Gastroesophageal sphincter (tissue), 4 donors: ENCODE measurements around the gene CAND2.

DNA sequence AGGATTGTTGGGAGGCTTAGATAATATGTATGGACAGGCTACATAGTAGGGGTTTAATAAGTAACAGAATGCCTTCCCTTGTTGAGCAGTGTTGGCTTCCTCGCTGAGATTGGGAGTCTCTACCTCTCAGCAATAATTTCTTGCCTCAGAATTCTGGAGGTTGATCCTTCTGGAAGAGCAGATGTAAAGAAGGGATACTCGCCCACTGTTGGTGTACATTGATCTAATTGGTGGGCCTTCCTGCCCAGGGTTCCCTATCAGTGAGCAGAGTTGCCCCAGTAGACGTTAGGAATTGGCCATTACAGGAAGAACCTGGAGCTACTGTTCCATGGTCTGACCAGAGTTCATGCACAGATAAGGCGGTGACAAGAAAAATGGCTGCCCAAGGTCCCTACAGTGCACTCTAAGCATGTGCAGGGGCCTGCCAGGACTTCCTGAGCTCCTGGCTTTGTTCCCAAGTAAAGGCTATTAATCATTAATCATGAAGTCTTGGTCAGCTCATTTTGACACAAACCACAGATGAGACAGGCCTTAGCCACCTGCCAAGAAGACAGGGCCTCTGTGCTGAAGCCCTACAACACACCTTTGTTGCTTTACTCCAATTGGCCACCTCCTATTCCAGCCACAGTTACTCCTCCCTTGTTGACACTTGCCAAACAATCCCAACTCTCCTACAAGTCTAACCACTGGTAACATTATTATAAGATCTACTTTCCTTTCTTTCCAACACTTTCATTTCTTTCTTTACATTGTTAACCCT is 4.9 kb upstream of the IL17RE start:
- PRO-cap, result no peak
- RAMPAGE, long total RNA, 4 experiments, result no peak in any of the 4 experiments

DNA sequence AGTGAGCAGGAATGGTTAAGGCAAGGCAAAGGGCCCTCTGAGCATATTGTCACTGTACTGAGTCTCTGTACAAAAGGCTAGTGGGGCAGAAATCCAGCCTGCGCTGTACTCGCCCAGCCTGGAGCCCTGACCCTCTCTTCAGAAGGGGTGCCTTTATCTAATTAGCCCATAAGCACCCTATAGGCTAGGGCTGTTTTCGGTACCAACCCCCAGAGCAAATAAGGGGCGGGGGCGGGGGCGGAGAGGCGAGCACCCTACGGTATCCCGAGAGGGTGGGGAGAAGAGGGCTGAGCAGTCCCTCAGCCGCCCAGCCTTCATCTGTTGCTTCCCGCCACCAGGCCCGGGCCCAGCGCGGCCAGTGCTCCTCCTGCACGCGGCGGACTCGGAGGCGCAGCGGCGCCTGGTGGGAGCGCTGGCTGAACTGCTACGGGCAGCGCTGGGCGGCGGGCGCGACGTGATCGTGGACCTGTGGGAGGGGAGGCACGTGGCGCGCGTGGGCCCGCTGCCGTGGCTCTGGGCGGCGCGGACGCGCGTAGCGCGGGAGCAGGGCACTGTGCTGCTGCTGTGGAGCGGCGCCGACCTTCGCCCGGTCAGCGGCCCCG is 1.9 kb upstream of the IL17RC start:
- PRO-cap, result bidirectional peak, plus-strand start at position 518 of the sequence, minus-strand start at position 320 of the sequence
- RAMPAGE, long total RNA, 4 experiments, result no peak in any of the 4 experiments

DNA sequence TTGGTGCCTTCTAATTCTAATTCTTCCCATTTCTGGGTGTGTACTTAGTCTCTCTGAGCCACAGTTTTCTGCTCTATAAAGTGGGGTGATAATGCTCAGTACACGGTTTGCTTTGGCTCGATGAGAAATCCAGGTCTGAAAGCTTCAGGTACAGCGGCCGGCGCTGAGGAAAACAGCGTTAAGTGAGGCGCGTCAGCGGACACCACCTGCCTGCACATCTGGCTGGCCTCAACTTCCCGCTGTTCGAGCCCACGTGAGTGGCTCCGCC is 287 bp upstream of the TATDN2 start:
- PRO-cap, result bidirectional peak, plus-strand start outside the sequence, minus-strand start at position 220 of the sequence
- RAMPAGE, long total RNA, 4 experiments, result no peak in any of the 4 experiments

GRCh38 chr3:10469406-10470150 is 35.8 kb downstream of the ATP2B2 start:
- PRO-cap, result no peak
- RAMPAGE, long total RNA, 4 experiments, result no peak in any of the 4 experiments

GRCh38 chr3:11060667-11061164 is 68.2 kb downstream of the SLC6A1 start:
- PRO-cap, result no peak
- RAMPAGE, long total RNA, 4 experiments, result no peak in any of the 4 experiments

DNA sequence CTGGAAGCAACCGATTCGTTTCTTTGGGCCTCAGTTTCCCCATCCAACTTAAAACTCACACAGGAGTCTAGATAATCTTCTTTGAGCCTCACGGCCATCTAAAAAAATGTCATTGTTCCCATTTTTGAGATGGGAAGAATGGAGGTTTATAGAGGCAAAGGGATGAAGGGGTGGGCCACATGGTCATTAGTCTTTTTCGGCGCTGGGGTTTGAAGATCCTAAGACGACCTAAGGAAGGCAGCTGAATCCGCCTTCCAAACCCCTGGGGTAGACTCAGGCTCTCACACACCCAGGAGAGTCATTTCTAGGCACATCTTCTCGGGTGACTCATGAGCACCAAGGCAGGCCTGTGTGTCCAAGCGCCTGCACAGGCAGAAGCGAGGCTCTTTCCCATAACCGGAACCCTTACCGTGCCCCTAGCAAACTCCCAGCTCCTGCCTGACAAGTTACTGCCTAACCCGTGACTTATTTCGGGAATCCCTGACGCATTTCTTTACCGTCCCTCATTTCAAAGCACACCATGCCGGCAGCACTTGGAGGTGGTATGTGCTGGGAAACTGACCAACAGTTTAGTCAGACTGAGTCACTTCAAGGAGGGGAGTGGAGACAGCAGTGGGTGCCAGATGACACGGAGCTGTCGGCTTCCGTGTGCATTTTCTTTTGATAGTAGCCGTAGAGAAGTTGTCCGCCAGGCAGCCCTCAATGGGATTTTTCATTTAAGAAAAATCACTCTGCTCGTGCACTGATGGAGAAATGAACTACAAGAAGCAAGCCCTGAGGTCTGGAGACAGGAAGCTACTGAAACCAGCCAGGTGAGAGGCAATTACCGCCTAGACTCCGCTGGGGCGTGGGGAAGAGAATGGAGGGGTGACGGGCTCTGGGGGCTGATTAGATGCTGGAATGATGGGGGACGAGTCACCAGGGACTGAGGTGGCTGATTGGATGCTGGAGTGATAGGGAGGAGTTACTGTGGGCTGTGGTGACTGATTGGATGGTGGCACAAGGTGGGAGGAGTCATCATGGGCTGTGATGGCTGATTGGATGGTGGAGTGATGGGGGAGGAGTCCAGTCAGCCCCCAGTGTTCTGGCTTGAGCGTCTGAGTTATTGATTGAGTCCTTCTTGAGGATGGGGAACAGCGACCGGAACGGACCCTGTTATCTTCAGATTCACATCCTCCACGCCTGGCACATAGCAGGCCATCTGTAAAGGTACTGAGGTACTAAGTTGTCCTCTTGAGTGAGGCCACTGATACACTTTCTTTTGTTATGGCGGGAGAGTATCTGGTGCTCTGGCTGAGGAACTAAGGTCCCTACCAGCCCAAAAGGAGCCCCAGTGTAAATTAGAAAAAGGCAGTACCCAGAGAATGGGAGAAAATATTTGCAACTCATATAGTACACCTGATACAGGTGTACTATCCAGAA is 17.2 kb upstream of the HRH1 start:
- PRO-cap, result bidirectional peak, plus-strand start at position 492 of the sequence, minus-strand start at position 440 of the sequence
- RAMPAGE, long total RNA, 4 experiments, result start-site peak on the plus strand in 1 of 4 experiments, centred at position 650 of the sequence, 5 reads per replicate

DNA sequence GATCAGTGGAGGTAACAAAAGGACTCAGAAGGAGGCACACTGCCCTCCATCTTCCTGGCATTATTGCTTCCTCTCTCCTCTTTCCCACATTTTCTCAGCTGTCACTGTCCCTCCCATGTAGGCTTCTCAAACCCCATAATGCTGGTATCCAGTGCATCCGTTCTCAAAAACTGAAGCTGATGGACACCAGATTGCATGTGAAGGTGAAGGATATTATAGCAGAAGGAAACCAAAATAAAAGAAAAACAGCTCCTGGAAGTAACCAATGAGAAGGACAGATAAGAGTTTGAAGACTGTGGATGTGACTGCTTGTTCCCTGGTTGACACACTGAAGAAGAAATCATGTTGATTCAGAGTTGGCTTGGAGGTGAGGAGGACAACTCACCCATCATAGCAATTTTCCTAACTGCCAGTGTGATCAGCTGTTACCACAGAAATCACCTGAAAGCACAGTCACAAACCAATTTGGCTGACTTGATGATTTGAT is 9.9 kb downstream of the ATG7 start:
- PRO-cap, result no peak
- RAMPAGE, long total RNA, 4 experiments, result no peak in any of the 4 experiments

- PRO-cap, result unidirectional peak, minus-strand start at chr3:11482161
- RAMPAGE, long total RNA, 4 experiments, result no peak in any of the 4 experiments
Observed at GRCh38 chr3:11481956-11482367, 161.8 kb downstream of the VGLL4 start.

DNA sequence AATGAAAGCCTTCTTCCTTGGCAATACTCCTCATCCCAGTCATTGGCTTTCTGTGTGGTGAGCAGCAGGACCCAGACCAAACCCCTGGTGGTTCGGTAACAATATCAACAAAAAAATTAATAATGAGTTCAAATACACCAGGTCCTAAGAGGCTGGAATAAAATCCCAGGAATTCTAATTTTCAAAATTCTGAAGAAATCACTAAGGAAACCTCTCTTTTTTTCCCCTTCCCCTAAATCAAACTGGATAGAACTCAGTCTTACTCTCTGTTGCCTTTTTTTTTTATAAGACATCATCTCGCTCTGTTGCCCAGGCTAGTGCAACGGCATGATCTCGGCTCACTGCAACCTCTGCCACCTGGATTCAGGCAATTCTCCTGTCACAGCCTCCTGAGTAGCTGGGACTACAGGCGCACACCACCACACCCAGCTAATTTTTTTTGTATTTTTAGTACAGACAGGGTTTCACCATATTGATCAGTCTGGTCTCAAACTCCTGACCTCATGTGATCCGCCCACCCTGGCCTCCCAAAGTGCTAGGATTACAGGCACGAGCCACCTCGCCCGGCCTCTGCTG is 45.9 kb downstream of the VGLL4 start:
- PRO-cap, result no peak
- RAMPAGE, long total RNA, 4 experiments, result no peak in any of the 4 experiments

DNA sequence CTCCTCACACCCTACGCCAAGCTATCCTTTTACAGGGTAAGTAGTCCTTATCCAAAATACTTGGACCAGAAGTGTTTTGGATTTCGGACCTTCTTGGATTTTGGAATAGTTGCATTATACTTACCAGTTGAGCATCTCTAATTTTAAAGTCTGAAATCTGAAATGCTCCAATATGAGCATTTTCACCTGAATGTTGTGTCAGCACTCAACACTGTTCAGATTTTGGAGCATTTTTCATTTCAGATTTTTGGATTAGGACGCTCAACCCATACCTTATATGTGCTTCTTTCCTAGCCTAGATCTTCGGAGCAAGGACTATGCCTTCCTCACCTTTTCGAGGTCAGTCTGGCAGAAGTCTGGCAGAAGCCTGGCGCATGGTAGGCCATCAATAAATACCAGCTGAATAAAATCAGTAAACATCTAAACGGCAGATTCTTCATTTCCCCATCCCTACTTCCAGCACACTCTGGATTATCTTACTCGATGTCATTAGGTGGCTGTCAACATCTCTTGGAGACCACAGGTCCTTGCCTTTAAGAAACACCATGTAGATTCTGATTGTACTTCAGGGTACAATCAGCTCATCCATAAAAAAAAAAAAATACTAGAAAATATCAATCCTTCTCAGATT is 3.8 kb upstream of the VGLL4 start:
- PRO-cap, result no peak
- RAMPAGE, long total RNA, 4 experiments, result no peak in any of the 4 experiments

- PRO-cap, result no peak
- RAMPAGE, long total RNA, 4 experiments, result no peak in any of the 4 experiments
Observed at GRCh38 chr3:12004694-12005085, 502 bp downstream of the SYN2 start.

DNA sequence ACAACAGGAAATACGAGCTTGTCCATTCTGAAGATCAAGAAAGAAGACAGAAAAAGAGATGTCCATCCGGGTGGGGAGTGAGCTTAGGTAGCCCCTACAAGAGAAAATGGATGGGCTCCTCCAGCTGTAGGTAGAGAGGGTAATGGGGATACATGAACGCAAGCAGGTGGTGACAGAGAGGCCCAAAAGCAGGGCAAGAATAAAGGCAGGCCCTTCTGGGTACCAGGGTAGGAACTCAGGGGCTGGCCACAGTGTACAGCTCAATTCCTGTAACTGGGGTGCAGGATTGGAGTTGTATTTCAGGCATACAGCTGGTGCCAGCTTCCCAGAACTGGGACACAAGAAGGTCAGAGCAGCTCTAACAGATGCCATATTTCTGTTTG is 15.8 kb downstream of the TIMP4 start:
- PRO-cap, result no peak
- RAMPAGE, long total RNA, 4 experiments, result no peak in any of the 4 experiments

GRCh38 chr3:12159177-12159695 is 524 bp upstream of the TIMP4 start:
- PRO-cap, result bidirectional peak, plus-strand start at chr3:12159571, minus-strand start at chr3:12159365
- RAMPAGE, long total RNA, 4 experiments, result no peak in any of the 4 experiments

DNA sequence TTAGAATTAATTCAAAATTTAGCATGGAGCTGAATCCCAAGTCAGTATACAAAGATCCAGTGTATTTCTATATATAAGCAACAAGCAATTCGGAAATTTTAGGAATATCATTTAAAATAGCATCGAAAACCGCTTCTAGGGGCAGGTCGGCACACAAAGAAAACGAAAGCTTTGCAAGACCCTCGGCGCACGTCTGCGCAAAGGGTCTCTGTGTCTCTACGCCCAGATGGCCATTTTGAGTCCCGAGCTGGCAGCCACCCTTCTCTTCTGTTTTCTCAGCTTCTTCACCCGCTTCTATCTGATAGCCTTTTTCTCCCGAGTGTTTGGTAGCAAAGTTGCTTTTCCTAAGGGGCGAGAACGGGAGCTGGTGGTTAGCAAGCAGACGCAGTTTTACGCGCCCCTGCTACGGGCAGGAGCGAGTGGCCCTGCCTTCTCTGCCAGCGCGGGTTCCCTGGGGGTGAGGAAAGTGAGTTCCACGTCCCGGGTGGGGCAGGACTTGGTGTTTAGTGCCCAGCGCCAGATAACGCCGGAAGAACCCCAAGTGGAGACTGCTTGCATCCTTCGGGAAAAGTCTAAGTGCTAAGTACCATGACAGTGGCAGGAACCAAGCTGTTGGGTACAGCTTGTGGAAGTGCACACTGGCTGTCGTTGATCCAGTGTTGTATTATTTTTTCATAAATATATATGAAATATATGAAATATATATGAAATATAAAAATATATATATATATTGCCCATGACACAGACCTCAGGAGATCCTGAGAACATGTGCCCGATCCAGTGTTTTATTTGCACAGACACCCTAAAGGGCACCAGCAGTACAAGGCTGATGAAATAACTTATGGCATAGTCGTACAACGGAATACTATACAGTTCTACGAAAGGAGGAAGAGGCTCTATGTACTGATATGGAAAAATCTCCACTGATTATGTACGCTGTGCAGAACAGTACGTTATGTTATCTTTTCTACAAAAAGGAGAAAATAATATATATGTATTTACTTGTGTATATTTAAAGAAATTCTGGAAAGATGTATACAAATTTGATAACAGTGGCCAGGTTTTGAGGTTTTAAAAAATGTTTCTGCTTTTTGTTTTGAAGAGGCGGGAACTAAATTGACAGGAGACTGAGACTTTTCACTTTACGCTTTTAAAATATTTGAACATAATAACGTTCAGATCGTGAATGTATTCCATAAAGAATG is 2.7 kb upstream of the MKRN2 start:
- PRO-cap, result no peak
- RAMPAGE, long total RNA, 4 experiments, result no peak in any of the 4 experiments

DNA sequence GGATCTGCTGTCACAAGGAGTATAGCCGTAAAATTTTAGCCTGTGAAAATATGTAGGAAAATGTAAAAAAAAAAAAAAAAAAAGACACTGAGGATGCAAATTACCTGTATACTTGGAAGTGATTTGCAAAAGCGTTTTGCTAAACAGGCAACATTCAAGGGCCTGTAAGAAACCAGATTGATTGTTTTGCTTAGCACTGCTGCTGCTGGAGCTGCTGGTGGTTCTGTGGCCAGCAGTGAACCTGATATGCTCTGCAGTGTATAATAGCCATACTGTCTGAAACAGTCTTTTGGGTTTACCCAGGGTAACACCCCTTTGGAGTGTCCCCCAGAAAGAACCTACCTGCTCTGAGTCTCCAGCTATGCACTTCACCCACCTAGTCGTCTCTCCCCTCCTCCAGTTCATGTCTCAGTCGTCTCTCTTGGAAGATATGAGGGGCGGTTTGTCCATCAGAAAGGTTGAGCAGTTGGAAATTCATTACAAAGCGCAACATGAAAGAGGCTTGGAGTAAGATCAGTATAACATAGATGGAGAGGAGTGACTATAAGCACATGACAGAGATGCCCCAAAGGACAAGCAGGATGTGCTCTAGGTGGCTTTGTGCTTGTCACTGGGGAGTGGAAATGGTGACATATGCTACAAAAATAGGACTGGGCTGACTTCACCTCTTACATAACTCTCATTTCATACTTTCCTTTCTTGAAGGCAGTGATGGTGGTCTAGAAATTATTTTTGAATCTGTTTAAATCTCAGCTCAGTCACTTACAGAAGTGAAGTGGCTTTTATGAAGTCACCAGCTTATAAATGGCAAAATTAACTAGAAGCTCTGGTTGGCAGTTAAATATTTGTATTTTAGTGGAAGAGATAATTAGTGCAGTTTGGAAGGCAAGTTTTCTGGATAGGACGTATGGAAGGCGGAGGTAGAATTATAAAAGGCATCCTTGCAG is 3.8 kb downstream of the MKRN2 start:
- PRO-cap, result no peak
- RAMPAGE, long total RNA, 4 experiments, result no peak in any of the 4 experiments

DNA sequence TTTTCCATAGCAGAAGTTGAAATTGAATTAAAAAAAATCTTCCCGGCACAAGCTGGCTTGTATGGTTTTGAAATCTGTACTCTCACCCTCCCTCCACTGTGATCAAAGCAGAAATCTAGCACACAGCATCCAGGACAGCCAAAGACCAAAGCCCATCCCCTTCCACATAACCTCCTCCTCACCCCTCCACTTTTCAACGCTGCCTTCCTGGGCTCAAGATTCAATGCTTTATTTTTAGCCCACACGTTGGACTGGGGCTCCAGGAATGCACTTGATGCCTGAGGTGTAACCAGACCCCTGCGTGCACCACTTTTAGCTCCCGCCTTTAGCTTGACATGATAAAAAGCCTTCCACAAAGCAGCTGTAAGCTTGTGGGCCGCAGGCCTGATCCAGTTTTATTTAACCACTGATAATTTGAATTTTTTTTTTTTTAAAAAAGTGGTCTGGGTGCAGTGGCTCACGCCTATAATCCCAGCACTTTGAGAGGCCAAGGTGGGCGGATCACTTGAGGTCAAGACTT is 29.8 kb downstream of the TMEM40 start:
- PRO-cap, result no peak
- RAMPAGE, long total RNA, 4 experiments, result no peak in any of the 4 experiments

DNA sequence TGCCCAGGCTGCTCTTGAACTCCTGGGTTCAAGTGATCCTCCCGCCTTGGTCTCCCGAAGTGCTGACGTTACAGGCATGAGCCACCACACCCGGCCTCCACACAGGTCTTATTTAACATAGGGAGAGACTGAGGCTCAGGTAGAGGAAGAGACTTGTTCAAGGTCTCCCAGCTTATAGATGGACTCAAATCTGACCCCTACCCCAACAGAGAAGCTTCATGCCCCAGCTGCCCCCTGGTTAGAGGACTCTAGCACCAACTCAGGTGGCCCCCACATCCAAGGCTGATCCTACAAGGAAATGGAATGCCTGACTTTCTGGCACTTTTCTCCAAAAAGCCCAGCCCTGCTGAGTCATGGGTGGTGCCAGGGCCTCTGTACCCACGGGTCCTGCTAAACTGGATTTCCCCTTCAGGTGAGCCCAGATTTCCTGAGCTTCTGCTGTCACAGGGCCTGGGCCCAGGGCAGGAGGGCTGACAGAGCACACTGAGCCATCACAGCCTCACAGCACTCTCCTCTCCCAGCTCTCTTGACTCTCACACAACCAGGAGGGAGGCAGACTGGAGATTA is 5.5 kb downstream of the TMEM40 start:
- PRO-cap, result no peak
- RAMPAGE, long total RNA, 4 experiments, result no peak in any of the 4 experiments

- PRO-cap, result bidirectional peak, plus-strand start at chr3:12796686, minus-strand start at chr3:12796594
- RAMPAGE, long total RNA, 4 experiments, result start-site peak on the plus strand in 1 of 4 experiments, at chr3:12796685-12796723 at its widest, 17 reads per replicate
Observed at GRCh38 chr3:12796355-12796894, at the start of gene CAND2. TSS of gene CAND2 (plus strand) at chr3:12796680.

DNA sequence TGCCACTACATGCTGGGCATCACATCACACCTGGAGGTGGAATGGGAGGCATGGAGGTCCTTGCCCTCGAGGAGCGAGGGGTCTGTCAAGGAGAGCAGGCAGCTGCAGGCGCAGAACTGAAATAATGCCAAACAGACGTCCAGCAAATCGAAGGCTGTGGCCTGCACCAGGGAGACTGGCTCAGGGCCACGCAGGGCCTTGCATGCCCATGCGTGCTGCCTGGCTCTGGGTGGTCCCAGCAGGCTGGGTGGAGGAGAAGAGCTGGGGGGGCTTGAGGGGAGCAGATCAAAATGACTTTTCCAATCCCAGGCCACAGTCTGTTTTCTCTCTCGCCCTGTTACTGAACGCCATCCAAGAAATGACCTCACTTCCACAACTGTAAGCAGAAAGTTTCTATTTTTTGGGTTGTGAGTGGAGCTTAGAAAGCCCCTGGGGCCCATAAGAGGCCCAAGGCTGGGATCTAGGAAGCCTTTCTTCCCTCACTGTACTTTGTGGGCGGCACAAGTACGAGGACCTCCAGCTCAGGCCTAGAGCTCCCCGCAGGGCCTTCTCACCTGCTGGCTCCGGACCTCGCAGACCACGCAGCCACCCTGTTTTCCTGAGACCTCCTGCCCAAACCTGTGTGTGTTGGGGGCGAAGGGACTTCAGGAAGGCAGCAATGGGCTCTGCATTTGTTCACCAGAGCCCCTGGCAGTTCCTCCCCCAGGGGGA is 97.0 kb upstream of the RPL32 start:
- PRO-cap, result no peak
- RAMPAGE, long total RNA, 4 experiments, result no peak in any of the 4 experiments

- PRO-cap, result no peak
- RAMPAGE, long total RNA, 4 experiments, result no peak in any of the 4 experiments
Observed at GRCh38 chr3:12960315-12961265, 112.6 kb downstream of the IQSEC1 start.